Thoracic aorta (tissue), 1 donor: Measurements from ENCODE around the genes NOL9 and UTS2.

- RAMPAGE, long total RNA, result no peak
Measured at GRCh38 chr1:6423289-6424114, 1.1 kb upstream of the ESPN start.

- RAMPAGE, long total RNA, result no peak
Measured at GRCh38 chr1:6450638-6451559, 15.1 kb downstream of the TNFRSF25 start.

GRCh38 chr1:6554093-6555008 is at the start of gene NOL9:
Gene NOL9, minus strand, starts transcription at chr1:6554513.
- RAMPAGE, long total RNA, result no peak

DNA sequence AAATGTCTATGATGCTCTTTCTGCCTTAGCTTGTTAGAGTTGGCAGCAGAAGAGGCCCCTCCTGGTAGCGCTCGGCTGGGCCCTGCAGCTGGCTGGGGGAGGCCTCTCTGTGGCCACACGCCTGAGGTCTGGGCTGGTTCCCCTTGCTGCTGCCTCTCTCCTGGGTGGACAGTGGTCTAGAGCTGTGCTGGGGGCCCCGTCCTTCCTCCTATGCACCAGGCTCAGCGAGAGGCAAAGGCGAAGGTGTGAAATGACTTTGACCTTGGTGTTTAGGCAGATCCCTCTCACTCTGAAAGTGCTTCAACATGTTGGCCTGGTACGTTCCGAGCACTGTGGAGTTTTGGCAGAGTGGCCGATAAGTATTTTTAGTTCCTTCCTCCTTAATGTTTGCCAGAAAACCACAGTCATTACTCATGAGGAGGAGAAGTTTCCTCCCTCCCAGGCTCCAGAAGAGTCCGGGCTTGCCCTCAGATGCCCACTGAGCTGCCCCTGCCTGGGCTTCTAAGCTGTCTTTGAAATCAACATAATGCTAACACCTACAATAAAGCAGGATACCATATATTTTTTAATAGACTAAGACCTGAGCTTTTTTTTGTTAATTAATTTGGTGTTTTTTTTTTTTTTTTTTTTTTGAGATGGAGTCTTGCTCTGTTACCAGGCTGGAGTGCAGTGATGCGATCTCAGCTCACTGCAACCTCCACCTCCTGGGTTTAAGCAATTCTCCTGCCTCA is 41.5 kb upstream of the CAMTA1 start:
- RAMPAGE, long total RNA, result no peak

DNA sequence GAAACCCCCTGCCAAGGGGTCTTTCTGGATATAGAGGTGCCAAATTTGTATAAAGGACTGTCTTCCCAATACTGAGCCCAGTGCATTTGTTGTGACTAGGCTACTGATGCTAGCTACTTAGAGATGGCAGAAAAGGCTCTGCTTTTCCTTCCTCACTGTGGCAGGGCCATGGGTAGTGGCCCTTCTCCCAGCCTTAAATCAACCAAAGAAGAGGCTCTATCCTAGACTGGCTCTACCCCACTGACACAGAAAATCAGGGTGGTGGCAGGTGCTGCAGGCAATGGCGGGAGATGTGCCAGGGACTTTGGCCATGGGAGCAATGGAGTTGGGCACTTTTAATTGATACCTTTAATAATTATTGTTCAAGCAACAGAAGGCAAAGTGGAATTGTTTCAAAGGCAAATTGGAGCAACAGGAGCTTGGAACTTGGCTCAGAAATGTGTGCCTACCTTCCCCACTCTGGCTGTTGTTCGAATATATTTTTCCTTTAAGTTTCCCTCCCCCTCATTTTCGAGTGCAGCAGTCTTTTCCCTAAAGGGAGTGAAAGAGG is 121.1 kb downstream of the CAMTA1 start:
- RAMPAGE, long total RNA, result no peak

DNA sequence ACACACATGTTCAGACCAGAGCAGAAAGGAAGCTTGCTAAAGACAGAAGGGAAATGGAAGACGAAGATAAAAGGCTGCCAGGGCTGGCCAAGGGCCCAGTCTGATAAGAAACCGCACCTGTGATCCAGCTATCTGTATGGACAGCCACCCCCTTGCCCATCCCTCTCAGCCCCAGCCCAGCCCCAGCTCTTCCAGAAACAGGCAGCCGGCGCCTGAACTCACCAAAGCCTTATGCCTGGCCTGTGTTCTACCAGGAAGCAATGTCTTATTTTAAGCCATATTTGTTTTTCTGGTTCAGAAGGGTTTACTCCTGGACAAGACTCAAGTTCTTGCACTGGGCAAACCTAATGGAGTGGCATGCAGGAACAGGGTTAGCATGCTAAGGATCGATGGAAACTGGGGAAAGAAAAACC is 198.3 kb upstream of the VAMP3 start:
- RAMPAGE, long total RNA, result no peak

GRCh38 chr1:7852753-7853258 is at the start of gene UTS2:
Gene UTS2, minus strand, starts transcription at chr1:7853065.
- RAMPAGE, long total RNA, result no peak

- RAMPAGE, long total RNA, result no peak
Measured at GRCh38 chr1:7960918-7961382, 561 bp upstream of the PARK7 start.

DNA sequence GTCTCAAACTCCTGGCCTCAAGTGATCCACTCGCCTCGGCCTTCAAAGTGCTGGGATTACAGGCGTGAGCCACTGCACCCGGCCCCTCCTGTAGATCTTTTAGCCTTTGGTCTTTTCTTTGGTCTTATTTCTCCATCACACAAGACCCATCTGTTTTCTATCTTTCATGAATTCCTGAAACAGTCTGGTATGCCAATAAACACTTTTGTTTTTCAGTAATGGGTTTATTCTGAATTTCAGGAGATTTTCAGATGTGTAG is 23.2 kb downstream of the ERRFI1 start:
- RAMPAGE, long total RNA, result no peak

GRCh38 chr1:8017181-8017532 is 9.0 kb downstream of the ERRFI1 start:
- RAMPAGE, long total RNA, result no peak

DNA sequence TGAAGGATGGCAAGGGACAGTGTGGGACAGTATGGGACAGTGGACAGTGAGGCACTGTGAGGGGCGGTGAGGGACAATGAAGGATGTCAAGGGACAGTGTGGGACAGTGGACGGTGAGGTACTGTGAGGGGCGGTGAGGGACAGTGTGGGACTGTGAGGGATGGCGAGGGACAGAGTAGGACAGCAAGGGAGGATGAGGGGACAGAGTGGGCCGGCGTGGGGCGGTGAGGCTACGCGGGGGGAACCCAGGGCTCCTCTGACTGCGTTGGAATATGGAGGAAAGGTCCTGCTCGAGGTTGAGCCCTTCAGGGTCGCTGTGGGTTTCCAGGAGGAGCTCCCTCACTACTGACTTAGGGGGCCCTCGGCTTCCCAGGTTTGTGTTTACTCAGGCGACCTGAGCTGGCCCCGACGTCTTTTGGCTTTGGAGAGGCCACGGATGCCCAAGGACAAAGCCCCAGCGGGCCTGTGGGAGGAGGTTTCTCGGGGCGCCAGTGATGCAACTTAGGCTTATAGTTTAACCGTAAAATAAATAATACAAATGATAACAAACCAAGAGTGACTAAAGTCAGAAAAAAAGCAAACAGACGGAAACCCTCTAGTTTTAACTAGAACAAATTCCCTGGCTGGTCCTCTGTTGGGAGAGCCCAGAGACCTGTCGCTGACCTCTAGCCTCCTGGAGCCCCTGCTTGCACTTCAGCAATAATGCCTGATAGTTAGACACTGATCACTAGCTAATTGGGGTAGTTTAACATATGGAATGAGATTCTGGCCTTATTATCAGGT is 1.1 kb upstream of the ERRFI1 start:
- RAMPAGE, long total RNA, result no peak

GRCh38 chr1:8061272-8061771 is 35.2 kb upstream of the ERRFI1 start:
- RAMPAGE, long total RNA, result no peak

- RAMPAGE, long total RNA, result no peak
Measured at GRCh38 chr1:8083343-8084707, 57.7 kb upstream of the ERRFI1 start.

GRCh38 chr1:8126908-8127600 is 100.9 kb upstream of the ERRFI1 start:
- RAMPAGE, long total RNA, result no peak

- RAMPAGE, long total RNA, result no peak
Measured at GRCh38 chr1:8136786-8137048, 110.6 kb upstream of the ERRFI1 start.

- RAMPAGE, long total RNA, result no peak
Measured at GRCh38 chr1:8312205-8312756, 5.6 kb upstream of the SLC45A1 start.

DNA sequence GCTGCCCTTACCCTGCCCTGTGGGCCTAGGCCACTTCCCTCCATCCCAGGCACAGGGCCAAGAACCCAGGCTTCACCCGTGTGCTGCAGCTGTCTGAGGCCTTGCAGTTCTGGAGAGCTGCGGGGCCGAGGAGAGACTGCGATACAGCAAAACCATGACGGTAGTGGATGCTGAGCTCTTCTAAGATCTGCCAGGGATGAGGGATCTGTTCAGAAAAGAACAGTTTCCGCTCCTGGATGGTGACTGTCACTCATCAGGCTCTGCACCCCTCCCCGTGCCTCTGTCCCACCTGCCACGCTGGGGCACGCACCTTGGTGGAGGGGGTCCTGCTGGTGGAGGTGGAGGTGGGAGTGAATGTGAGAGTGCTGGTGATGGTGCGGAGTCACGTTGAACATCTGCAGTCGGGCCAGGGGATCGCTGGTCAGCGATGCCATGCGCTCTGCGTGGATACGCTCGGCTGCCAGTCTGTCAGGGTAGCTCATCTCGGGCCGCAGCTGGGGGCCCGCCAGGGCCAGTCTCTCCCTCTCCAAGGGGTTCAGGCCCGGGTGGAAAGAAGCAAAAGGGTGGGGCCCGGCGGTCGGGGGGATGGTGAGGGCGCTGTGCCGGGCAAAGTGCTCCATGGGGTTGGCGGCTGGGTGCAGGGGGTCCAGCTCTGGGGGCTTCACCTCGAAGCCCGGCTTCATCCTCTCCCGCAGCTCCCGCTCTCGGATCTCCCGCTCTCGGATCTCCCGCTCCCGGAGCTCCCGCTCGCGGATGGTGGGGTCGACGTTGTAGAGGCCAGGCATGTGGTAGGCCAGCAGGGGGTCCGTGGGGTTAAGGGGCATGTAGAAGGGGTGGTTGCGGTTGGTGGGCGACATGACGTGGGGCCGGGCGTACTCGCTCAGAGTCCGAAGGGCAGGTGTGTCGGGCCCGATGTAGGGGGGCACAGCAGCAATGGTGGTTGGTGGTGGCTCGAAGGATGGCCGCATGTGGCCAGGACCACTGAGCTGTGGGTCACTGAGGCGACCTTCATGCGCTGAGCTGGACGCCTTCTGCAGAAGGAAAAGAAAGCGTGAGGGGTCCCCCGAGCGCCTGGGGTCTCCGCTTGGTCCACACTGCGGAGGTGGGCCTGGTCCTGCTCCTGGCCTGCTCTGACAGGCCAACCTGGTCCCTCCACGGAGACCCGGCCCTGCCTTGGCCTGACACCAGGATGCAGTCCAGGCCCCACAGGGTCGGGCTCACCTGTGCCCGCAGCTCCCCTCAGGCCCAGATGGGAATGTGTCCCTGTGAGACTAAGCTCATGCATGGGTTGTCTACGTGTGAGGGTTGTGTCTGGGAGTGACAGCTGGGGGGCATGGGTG is 40.4 kb downstream of the SLC45A1 start:
- RAMPAGE, long total RNA, result start-site peak on the minus strand centred at position 539 of the sequence, 99 bp wide, 36 reads; start-site peak on the minus strand centred at position 760 of the sequence, 49 bp wide, 29 reads; start-site peak on the minus strand centred at position 1,110 of the sequence, 89 bp wide, 28 reads; start-site peak on the minus strand centred at position 1,256 of the sequence, 35 bp wide, 20 reads

DNA sequence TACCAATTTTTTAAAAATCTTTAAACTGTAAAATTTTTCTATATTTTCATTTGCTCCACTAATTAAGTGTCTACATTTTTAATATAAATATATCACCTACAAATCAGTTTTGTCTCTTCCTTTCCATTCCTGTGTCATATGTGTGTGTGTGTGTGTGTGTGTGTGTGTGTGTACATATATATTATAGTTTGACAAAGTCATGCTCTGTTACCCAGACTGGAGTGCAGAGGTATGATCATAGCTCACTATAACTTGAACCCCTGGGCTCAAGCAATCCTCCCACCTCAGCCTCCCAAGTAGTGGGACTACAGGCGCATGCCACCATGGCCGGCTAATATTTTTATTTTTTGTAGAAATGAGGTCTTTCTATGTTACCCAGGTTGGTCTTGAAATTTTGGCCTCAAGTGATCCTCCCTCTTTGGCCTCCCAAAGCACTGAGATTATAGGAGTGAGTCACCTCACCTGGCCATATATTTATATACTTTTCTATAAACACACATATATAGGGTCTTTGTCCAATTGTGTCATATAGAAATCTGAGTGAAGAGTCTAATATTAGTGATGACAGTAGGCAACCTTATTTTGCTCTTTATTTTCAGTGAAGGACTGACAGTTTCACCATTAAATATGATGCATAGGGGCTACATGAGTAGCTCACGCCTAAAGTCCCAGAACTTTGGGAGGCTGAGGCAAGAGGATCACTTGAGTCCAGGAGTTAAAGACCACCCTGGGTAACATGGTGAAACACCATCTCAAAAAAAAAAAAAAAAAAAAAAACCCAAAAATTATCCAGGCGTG is 82.4 kb downstream of the SLC45A1 start:
- RAMPAGE, long total RNA, result no peak

DNA sequence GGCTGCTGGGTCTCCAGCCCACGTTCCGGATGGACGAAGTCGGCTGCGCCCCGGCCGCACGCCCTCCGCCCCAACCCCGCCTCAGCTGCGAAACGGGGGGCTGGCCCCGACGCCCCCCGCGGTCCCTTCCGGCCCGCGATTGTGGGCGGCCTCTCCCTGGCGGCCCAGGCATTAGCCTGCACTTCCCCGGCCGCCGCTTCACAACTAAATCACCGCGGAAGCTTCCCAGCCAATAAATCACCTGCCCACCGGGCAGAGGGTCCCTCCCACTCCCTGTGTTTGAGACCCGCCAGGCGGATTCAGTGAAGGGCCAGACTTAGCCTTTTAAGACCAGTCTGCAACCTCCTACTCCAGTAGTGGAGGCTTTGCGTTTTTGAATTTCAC is 106.1 kb downstream of the SLC45A1 start:
- RAMPAGE, long total RNA, result no peak

DNA sequence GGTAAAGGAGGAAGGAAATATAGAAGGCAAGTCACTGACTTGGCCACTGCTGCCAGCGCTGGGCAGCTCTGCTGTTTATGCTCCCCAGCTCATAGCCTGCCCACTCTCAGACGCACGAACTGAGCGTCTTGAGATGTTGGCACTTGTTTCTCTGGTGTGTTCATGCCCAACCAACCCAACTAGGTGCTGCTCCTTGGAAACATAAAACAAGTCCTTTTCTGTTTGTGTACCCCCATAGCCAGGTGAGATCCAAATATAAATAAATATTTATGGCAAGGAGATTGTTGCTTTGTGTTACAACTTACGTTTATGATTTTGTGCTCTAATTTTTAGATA is 110.2 kb downstream of the SLC45A1 start:
- RAMPAGE, long total RNA, result no peak